Type B pancreatic cell (in vitro differentiated cells): ENCODE data around the gene MASP1.

DNA sequence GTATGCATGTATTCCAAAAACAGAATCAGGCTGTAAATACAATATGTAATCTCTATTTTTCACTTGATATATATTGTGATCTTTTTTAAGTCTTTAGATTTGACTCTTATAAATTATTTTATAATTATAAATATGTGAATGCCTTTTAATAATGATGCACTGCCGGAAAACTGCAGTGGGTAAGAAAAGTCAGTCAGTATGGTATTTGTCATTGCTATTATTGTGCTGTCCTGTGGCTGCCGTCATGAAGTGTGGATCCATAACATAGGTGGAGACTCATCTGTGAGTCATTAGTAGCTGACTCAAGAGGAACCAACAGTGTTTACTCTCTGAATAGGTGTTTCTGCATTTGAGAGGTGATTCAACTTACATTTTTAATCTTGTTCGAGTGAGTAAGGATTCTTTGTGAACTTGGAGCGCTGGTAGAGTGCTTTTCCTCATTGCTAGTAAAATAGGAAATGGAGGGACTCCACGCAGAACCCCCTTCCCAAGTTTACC, 30.5 kb upstream of the EIF4A2 start:
- PRO-cap = no peak

GRCh38 chr3:186786800-186787668, 3.7 kb downstream of the EIF4A2 start:
- PRO-cap = no peak

DNA sequence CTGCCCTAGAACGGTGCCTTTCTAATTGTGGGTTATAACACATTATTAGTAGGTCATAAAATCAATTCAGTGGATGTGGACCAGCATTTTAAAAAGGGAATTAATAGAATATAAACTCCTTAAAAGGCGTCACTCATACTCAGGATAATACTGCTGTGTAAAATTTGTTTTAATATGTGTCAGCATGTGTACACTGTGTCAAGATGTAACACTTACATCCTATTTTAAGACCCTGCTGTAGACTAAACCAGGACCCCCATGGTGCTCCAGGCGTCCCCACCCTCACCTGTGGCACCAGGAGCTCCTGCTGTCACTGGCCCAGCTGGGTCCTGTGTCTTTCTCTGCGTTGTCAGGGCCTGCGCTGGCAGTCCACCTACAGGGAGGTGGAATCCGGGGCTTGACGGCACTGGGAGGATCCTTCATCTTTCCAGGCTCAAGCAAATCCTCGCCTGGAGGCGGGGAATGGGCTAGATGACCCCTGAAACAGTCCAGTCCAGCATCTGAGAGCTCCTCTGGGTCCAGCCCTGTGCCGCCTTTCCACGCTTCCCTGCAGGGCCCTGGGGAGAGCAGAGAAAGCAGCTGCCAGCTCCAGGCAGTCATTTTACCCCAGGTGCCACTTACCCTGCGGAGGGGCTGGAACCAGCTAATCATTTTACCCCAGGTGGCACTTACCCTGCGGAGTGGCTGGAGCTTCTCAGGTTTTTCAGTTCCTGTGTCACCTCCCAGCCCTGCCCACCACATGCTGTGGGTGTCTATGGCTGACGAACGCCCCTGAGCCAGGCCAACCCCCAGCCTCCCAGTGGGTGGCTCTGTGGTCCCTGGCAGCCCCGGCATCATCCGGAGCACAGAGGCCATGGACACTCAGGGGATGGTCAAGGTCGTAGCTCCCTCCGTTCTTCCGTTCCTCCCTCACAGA, 18.1 kb upstream of the ADIPOQ start:
- PRO-cap = no peak

GRCh38 chr3:186931155-186932183, 1.1 kb downstream of the ST6GAL1 start:
- PRO-cap = no peak

DNA sequence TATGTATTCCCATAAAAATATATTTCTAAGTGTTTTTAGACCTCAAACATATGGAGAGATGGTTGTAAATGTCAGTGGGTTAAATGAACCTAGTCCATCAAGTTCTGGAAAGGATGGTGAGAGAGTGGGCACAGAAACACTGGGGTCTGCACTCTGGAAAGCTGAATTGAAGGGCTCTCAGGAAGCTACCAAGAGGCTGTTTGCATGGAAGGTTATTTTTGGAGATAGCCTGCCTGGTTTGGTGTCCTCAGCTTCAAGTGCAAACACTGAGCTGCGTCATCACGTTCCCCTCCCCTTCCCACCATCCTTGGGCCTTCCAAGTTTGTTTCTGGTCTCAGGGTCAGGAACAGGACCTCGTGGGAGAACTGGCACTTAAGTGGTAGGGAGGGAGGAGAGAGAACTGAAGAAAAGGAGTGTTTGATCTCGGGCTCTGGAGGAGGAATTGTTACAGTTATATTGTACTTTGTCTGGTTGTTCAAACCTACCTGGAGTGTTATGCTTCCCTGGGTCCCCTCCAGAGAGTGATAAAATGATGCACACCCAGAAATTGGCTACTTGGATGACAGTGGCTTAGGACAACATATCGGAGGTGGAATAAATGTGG, 10.6 kb downstream of the ST6GAL1 start:
- PRO-cap = no peak

- PRO-cap = no peak
These were observed 55.6 kb downstream of the ST6GAL1 start for GRCh38 chr3:186985746-186986454.

GRCh38 chr3:186986816-186987322, 56.5 kb downstream of the ST6GAL1 start:
- PRO-cap = no peak

- PRO-cap = no peak
These were observed 63.0 kb downstream of the ST6GAL1 start for GRCh38 chr3:186993201-186993917.

GRCh38 chr3:187041241-187041420, 98.2 kb downstream of the RPL39L start:
- PRO-cap = no peak

DNA sequence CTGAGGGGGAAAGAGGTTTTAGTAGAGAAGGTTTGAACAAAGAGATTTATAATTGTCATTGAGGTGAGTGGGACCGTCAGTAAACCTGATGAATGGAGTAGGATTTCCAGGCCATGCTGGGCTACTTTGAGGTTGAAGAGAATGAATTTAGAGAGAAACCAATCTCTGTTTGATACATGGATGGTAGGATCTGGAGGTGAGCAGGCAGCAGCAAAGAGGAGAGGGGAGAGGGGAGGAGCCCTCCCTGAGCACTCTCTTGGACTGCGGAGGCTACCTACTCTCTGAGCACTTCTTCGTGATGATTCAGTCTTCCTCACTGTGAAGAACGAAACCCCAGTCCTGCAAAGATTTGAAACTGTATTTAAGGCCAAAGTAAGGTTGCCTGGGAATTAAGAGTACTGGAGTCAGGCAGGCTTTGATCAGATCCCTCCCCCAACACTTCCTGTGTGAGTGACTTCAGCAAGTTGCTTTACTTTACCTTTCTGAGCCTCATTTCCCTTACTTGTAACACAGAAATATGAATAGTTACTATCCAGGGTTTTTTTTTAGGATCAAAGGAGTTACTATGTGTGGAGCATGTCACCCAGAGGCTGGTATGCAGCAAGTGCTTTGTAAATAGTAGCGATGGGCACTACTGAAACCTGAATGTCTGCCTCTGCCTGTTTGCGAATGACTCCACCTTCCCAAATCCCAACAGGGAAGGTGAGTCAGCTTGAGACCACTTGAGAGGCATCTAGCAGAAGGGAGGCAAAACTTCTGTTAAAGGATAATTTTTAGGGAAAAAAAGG, 75.7 kb downstream of the RPL39L start:
- PRO-cap = no peak

DNA sequence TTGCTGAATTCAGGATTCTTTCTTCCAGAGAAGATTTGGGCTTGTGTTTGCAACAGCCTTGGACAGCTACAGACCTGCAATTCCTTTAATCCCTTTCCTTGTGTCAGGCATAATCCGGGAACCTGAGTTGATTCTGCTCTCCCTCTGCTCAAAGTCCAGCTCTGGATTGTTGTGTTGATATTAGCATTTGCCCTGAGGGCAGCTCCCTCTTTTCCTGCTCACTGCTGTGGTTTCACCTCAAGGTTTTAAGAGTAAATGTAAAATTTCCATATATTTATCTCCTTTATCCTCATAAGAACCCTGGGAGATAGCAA, 23.3 kb upstream of the RTP1 start:
- PRO-cap = no peak

DNA sequence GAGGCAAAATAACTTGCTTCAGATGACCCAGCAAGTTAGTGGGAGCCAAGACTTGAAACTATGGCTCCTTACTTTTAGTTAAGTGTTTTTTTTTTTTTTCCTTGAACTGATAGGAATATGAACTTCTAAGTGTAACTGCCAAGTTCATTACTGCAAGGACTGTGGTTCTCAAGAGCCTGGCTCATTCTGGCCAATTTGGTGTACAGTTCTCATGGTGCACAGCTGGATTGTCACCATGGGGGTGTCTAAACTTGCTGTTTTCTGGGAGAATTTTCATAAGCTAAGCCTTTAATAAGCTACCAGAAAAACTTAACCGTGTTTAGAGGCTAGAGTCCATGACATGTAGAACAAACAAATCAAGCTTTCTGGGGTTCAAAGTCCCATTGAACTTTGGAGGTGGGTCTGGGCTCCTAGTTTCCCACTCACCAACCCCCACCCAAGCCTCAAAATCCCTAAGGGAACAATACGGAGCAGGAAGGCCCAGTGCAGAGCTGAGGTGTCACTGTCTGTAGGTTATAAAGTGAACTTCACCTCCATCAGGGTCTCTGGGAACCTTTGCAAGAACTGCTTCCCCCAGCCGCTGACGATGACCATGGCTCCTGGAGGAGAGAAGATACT, 25.4 kb downstream of the RTP1 start:
- PRO-cap = no peak

DNA sequence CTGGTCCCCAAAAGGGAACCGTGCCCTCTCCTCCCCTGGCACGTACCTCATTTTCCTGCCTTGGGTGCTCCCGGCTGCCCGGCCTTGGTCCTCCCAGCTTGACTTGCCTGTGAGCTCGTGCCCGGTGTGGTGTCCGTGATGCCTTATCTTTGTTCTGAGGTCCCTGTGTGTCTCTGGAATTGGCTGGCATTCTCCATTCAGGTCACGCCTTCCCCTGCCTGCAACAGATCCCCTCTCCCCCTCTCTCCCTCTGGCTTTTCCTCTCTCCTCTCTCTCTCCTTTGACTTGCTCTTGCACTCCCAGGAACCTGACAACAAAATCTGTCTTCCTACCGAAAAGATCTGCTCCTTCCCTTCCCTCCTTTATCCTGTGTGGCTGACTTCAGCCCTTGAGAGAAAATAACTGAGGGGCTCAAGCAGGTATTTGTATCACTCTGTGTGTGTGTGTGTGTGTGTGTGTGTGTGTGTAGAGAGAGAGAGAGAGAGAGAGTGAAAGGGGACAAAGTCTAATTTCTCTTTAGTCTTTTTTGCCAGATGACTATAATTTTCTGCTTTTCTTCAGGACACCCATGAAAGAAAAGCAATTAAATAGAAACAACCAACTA, at the start of gene MASP1:
MASP1 (minus strand) TSS at position 156 of the 604 bp plus-strand sequence.
- PRO-cap = no peak

DNA sequence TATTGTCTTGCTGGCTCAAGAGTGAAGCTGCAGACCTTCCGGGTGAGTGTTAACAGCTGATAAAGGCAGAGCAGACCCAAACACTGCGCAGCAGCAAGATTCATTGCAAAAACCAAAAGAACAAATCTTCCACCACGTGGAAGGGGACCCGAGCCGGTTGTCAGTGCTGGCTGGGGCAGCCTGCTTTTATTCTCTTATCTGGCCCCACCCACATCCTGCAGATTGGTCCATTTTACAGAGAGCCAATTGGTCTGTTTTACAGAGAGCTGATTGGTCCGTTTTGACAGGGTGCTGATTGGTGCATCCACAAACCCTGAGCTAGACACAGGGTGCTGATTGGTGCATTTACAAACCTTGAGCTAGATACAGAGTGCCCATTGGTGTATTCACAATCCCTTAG, 1.1 kb upstream of the RTP4 start:
- PRO-cap = no peak

DNA sequence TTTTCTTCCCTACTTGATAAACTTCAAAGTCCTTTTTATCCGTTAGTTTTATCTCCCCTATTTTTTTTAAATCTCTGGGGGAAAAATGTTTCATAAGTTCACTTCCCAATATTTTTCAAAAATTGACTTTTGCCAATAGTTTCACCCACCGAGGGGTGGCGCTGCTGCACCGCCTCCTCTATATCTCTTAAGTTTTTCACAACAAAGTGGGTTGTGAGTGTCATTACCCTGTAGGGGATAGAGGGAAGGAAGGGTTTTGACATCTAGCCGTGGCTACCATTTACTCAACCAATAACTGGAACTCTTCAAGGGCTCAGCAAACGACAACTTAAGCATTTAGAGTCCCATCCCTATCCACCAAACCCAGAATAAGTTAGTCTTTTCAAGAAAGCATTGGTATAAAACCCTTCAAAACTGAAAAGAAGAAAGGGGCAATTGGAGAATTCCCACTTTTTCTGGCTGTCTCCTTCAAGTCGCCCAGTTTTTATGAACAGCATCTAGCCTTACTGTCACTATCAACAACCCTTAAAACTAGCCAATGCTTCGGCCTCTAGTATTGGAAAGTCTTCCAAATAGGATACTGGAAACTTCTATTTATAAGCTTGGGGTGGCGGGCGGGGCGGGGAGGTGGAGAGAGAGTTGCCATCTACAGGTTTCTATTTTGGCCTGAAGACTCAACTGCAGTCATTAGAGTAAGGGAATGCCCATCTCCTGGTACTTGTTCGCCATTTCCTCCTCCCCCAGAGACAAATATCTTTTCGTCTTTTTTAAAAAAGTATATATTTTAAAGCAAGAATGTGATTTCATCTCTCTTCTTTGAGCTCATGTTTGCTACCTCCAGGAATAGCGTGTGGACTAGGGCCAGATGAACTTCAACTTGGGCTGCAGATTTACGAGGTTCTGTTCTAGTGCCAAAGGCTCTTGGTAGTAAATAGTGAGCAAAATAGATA, 3.0 kb downstream of the BCL6 start:
- PRO-cap = unidirectional peak, minus-strand start at position 367 of the sequence

DNA sequence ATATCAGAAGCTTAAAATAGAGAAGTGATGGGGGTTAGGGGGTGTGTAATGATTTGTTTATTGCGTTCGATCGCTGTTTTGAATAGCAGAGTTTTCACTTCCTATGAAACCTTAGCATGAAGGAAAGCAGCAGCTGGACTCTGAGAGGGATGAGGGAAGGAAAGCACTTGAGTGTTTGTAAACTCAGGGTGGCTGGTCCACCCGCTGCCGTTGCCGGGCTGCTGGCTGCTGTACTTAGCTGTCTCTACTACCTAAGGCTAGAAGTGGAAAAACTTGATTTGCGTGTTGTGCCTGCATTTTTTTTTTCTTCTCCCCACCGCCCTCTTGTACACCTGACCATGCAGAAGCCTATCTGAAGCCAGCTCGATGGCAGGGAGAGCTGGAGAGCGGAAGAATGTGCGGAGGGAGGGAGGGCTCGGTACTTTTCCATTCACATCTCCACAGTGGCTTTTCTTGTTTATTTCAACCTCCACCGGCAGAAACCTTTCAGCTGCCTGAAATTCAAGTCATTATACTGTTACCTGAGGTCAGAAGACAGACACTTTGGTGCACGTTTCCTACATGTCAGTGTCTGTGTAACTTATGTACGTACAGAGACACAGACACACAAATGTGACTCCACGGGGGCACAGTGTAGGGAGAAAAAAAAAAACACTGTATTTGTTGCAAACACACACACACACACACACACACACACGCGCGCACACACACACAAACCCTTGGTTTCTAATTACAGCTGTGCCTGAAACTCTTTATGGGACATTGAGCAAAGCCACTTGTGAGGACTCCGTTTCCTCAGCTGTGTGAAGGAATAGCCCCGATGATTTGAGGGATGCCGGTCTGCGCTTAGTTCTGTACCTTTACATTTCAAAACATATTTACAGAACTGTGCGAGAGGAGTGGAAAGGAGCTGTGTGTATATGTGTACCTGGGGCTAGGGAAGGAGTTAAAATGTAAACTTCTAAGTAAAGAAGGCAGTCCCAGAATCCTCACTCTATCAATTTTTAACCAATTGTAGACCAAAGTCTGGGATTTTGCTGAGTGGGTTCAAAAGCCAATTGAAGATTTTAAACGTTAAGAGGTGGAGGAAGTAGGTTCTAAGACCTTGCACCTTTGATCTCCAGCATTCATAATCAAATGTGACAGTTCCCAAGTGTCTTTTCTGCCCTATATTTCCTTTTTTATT, 5.1 kb upstream of the BCL6 start:
- PRO-cap = bidirectional peak, plus-strand start at position 478 of the sequence, minus-strand start at position 223 of the sequence

- PRO-cap = no peak
These were observed 50.3 kb upstream of the BCL6 start for GRCh38 chr3:187795497-187796075.

GRCh38 chr3:187981934-187982666, 171.9 kb upstream of the LPP start:
- PRO-cap = no peak

GRCh38 chr3:187999687-188000220, 154.2 kb upstream of the LPP start:
- PRO-cap = no peak

GRCh38 chr3:188042860-188043071, 111.2 kb upstream of the LPP start:
- PRO-cap = no peak